Subcutaneous preadipocyte (primary cell): ENCODE data around the gene NUP205.

GRCh38 chr7:131723917-131724567 lies 167.6 kb upstream of the PODXL start:
- CAGE, long polyA plus RNA: no peak

GRCh38 chr7:132145051-132145945 lies 431.0 kb downstream of the PLXNA4 start:
- CAGE, long polyA plus RNA: no peak

GRCh38 chr7:132376368-132376892 lies 199.8 kb downstream of the PLXNA4 start:
- CAGE, long polyA plus RNA: no peak

DNA sequence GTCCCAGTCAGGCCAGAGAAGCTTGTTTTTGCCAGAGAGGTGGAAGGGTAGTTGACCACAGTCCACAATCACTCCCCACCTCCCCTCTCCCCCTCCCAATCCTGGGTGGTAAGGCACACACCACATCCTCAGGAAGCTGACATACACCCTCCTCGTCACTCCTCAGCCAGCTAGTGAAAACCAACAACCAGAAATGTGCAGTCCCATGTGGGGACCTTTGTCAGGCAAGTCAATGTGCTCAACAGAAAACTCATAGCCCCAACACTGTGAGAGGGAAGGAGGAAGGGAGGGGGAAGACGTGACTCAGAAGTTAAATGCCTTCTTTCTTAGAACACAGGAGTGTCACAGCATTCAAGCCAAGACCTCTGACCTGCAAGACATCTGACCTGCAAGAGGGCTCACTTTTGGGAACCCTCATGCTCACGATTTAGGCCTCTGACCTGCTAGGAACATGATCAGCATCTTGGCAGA lies 145.0 kb downstream of the PLXNA4 start:
- CAGE, long polyA plus RNA: no peak

- CAGE, long polyA plus RNA: no peak
Measured at GRCh38 chr7:132434123-132434562, 142.1 kb downstream of the PLXNA4 start.

DNA sequence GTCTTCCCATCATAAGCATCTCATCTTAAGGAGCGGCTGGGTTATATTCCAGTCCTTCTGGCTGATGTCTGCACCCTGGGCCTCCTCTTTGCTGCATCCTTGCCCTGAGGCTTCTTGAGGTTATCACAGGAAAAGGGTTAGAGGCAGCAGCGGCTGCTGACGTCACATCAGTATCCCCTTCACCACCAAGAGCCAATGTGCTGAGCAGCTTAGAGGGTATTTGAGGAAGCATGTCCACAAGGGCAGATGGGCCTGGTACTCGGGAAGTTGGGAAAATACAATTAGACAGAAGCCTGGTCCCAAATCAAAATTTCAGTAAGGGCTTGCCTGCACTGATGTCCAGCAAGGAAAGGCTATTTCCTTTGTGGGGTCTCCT lies 125.1 kb downstream of the PLXNA4 start:
- CAGE, long polyA plus RNA: no peak

DNA sequence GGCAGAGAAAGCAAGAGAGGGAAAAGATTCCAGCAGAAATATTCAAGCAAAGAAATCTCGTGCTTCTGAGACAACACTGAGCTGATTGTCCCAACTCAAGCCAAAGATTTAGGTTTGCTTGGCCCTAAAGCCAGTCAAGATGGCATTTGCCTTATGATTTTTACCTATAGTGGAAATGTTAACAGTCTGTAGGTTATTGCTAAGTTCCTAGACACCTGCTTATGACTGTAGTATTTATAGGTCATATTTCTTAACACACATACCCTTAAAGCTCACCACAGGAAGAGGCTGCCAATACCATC lies 90.8 kb downstream of the PLXNA4 start:
- CAGE, long polyA plus RNA: no peak

DNA sequence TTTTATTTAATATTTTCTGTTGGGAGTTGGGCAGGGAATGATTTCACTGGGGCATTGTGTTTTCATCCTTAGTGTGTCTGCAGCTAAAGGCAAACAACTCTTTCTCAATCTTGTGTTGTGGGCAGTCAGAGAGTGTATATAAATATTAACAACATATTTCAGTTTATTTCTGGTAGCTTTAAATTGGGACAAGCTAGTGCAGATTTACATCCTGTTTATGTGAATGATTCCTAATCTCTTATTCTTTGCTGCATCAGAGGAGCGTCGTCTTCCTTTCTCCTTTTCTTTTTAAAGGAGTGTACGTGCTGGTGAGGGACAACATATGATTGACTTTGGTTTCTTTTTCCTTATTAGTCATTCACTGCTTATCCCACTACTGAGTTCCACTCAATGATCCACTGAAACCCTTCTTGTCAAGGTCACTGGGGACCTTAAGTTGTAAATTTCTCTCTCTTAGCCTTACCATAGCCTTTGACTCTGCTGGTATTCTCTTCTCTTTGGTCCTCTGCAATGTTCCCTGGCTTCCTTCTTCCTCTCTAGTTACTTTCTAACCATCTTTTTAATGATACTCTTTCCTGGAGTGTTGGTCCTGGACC lies 116.2 kb downstream of the EXOC4 start:
- CAGE, long polyA plus RNA: no peak

- CAGE, long polyA plus RNA: no peak
Measured at GRCh38 chr7:133990630-133990920, 136.6 kb upstream of the LRGUK start.

DNA sequence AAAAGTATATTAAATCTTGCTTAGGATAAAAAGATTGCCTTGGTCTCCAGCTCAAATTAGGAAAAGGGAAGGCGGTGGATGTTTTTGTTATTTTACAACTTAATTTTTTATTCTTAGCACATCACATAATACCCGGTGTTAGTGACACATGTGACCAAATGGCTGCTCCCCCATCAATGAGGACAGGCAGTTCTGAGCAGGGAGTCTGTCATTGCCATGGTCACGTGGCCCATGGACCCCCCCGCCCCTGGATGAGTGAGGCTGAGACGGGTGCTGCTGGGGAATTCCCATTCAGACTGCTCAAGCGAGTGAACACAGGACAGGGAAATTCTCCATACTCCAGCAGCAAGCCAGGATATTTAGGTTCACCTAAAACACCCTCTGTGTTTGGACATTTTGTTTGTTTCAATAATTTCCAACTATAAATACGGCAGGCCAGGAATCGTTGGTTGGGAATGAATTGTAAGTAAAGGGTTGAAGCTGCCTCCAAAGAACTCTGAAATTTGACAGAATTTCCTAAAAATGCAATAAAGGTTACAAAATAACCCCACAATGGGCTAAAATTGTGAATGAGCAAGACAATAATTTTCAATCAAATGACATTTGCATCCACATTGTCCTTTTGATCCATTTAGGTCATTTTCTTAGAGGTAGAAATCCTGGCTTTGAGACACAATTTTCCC lies 34.8 kb upstream of the SLC35B4 start:
- CAGE, long polyA plus RNA: no peak

DNA sequence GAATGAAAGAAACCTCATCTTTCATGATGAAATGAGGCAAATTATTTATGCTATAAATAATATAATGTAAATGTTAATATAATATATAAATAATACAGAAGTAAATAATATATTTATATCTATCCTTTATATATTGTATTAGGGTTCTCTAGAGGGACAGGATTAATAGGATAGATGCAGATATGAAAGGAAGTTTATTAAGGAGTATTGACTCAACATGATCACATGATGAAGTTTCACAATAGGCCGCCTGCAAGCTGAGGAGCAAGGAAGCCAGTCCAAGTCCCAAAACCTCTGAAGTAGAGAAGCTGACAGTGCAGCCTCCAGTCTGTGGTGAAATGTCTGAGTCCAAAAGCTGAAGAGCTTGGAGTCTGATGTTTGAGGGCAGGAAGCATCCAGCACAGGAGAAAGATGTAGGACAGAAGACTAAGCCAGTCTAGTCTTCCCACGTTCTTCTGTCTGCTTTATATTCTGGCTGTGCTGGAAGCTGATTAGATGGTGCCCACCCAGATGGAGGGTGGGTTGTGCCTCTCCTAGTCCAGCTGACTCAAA lies 24.9 kb upstream of the AKR1B10 start:
- CAGE, long polyA plus RNA: no peak

DNA sequence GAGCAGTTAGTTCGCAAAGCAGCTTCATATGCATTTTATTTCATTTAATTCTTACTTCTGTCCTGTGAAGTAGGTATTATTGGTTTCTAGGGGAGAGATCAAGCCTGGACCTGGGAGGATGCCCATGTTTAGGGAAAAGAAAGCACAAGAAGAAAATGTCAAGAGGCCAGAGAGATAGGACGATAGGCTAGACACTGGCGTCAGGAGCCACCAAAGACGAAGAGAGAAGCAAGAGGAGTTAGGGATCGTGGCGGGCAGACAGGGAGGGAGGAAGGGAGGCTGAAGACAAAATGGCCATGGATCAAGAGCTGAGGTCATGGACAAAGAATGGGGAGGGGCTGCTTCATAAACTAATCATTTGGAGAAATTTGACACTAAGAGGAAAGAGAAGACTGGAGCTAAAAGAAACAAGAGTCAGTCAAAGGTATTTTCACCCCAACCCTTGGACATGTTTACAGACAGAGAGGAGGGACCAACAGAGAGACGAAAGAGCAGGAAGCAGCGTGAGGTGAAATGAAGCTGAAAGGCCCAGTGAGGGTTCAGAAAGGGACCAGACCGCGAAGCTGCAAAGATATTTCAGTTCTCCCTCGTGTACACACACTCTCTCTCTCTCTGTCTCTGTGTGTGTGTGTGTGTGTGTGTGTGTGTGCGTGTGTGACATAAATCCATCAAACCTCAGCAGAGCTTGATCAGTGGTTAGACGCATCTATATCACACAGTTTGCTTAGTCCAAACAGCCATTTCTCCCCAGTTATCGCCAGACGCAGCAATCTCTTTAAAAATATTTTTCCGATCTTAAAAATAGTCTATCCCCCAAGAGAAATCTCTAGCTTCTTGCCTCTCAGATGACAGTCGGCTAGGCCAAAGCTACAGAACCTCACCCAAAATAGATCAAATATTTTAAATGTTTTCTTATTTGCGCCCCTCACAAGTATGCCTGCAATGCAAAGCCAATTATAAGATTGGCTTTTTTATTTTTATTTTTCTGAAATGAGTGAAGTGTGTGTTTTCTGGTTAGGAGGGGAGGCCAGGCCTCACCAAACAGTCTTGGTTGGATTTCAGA lies 12.5 kb upstream of the CALD1 start:
- CAGE, long polyA plus RNA: no peak

DNA sequence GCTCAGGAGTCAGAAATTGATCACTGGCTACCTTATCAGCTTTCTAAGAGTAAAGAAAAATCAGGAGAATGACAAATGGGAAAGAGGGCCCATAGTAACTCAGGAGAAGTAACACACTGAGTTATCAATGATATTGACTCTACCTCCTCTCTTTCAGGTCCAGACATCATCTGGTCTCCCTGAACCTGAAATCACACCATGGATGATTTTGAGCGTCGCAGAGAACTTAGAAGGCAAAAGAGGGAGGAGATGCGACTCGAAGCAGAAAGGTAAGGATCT lies 88.0 kb downstream of the CALD1 start:
- CAGE, long polyA plus RNA: no peak

GRCh38 chr7:135177331-135178133 lies 7.0 kb upstream of the CYREN start:
- CAGE, long polyA plus RNA: no peak

- CAGE, long polyA plus RNA: no peak
Measured at GRCh38 chr7:135188423-135189615, 18.3 kb upstream of the CYREN start.

DNA sequence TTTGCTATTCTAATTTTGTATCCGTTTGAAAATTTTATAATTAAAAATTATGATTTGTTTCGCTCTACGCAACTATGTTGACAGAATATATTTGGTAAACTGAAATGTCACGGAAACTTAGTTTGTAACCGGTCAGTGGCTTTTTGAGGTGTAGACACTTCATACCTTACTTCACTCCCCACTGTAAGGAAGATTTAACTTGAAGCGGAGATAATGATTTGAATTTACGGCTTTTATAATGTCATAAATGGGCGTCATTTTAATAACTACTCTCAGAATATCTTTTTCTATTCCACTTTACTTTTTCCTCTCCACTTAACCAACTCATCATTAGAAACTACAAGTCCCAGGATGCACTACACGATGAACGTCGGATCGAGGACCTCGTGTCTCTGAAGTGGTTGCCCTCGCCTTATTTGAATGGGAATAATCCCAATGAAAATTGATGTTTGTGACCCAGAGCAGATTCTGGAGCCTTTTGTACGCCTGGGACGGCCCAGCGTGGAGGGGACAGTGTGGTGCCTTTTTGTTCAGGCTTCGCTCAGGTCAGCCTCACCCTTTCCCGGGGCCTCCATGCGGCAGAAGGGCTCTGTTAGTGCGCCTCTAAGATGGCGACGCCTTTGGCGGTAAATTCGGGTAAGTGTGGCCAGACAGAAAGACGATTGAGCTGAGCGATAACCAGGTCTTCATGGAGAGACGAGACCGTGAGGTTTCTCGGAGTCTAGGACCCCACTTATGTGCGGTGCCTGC lies at the start of gene NUP205:
NUP205 (plus strand) TSS at position 581 of the 750 bp plus-strand sequence.
- CAGE, long polyA plus RNA: no peak

GRCh38 chr7:135633991-135634782 lies 28.1 kb upstream of the STMP1 start:
- CAGE, long polyA plus RNA: no peak

- CAGE, long polyA plus RNA: no peak
Measured at GRCh38 chr7:135706099-135707241, 21.5 kb downstream of the SLC13A4 start.

DNA sequence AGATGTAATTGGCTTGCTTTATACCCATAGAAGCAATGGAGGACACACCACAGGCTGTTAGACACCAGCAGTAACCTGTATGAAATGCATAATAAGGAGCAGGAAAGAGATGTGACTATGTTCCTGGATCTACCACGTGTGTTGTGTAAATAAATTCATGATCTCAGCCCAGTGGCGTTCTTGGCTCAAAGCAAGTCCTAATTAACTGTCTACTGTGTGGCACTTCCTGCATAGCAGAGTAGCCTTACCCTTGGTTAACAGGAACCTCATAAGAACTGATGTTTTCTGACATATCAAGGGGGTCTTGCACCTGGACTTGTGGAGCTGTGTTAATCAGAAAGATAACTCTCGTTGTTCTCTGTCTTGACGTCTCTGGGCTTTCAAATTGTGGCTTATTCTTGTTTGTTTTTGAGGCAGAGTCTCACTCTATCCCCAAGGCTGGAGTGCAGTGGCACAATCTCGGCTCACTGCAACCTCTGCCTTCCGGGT lies 25.7 kb upstream of the FAM180A start:
- CAGE, long polyA plus RNA: no peak

- CAGE, long polyA plus RNA: no peak
Measured at GRCh38 chr7:135939278-135939912, 37.8 kb downstream of the MTPN start.